Epithelial cell of alveolus of lung (primary cell): ENCODE measurements around a stretch of chr2.

- RAMPAGE, long total RNA: no peak
- RRBS: no CpG with 5 or more reads among the region's 2 CpGs
These were observed 124.2 kb upstream of the SRD5A2 start for GRCh38 chr2:31704940-31705280.

GRCh38 chr2:31804303-31804610, 206.6 kb downstream of the MEMO1 start:
- RAMPAGE, long total RNA: no peak
- RRBS: no CpG with 5 or more reads among the region's 5 CpGs

- RAMPAGE, long total RNA: no peak
- RRBS: no CpG with 5 or more reads among the region's 3 CpGs
These were observed 134.5 kb downstream of the MEMO1 start for GRCh38 chr2:31876071-31877021.

DNA sequence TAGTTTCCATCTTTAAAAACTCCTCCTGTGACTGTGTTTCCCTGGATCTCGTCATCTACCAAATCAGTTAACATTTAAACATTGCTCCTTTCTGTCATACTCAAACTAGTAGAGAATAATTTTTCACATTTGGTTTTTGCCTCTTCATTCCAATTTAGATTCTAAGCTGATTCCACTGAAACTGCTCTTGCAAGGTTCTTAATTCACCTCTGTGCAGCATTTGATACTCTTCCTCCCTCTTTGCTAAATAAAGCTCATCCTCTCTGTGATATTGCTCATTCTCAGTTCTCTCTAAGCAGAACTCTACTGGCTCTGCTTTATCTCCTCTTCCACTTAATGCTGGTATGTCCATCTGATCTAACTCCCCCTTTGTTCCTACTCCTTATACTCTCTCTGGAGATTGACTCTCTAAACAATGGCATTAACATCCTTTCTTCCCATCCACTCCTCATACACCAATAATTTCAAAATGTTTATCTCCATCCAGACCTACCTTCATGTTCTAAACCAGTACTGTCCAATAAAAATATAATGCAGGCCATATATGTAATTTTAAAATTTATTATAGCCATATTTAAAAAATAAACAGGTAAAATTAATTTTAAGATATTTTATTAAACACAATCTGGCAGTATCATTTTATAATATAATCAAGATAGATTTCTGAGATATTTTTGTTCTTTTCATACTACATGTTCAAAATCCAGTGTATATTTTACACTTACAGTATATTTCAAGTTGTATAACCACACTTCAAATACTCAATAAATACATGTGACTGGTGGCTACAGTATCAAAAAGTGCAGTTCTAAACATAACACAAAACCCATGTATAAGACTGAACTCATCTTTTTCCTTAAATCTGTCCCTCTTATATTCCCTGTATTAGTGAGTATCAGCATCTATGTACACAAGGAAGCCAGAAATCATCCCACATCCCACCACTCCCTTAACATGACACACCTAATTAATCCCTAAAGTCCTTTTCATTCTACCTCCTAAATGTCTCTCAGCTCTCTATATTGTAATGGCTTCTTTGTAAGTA, 131.5 kb downstream of the MEMO1 start:
- RAMPAGE, long total RNA: no peak
- RRBS: no CpG with 5 or more reads among the region's 1 CpG

- RAMPAGE, long total RNA: no peak
- RRBS: no CpG with 5 or more reads among the region's 6 CpGs
These were observed 12.4 kb downstream of the MEMO1 start for GRCh38 chr2:31998345-31998841.

DNA sequence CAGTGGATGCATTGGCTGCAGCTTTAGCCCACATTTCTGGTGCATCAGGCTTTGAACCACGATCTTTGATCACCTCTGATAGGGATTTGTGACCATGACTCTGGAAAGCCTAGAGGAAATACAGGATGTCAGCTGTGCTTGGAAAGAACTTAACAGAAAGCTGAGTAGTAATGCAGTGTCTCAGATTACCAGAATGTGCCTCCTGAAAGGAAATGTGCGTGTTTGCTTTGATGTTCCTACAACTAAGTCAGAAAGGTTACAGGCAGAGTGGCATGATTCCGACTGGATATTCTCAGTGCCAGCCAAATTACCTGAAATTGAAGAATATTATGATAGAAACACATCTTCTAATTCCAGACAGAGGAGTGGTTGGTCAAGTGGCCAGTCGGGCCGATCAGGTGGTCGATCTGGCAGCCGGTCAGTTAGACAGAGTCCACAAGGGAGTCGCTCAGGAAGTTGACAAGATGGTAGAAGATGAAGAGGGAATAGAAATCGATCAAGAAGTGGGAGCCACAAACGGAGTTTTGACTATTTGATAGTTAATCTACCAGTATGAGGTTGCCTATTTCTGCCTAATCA, 37.9 kb downstream of the SLC30A6 start:
- RAMPAGE, long total RNA: no peak
- RRBS: no CpG with 5 or more reads among the region's 10 CpGs

- RAMPAGE, long total RNA: no peak
These were observed 57.9 kb downstream of the BIRC6 start for GRCh38 chr2:32414739-32415093.

DNA sequence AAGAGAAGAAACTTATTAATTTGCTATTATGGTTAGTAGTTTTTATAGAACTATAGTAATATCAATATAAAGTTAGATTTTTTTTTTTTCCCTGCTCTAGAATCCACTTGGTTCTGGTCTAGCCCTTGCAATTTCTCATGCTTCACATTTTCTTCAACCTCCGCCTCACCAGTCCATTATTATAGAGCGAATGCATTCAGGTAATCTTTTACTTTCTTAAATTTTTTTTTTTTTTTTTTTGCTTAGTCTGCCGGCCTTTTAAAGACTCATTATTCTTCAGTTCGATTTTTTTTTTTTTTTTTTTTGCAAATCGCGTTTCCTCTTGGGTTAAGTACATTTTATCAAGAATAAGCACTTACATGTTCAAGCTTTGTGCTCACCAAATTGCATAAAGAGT, 108.1 kb downstream of the BIRC6 start:
- RAMPAGE, long total RNA: no peak
- RRBS: no CpG with 5 or more reads among the region's 6 CpGs

- RAMPAGE, long total RNA: no peak
- RRBS: no CpG with 5 or more reads among the region's 2 CpGs
These were observed 10.0 kb upstream of the TTC27 start for GRCh38 chr2:32617780-32618351.

GRCh38 chr2:32931955-32932254, 14.8 kb upstream of the LTBP1 start:
- RAMPAGE, long total RNA: no peak
- RRBS: no CpG with 5 or more reads among the region's 5 CpGs

- RAMPAGE, long total RNA: no peak
- RRBS: no CpG with 5 or more reads among the region's 2 CpGs
These were observed 95.4 kb downstream of the LTBP1 start for GRCh38 chr2:33042068-33042682.

DNA sequence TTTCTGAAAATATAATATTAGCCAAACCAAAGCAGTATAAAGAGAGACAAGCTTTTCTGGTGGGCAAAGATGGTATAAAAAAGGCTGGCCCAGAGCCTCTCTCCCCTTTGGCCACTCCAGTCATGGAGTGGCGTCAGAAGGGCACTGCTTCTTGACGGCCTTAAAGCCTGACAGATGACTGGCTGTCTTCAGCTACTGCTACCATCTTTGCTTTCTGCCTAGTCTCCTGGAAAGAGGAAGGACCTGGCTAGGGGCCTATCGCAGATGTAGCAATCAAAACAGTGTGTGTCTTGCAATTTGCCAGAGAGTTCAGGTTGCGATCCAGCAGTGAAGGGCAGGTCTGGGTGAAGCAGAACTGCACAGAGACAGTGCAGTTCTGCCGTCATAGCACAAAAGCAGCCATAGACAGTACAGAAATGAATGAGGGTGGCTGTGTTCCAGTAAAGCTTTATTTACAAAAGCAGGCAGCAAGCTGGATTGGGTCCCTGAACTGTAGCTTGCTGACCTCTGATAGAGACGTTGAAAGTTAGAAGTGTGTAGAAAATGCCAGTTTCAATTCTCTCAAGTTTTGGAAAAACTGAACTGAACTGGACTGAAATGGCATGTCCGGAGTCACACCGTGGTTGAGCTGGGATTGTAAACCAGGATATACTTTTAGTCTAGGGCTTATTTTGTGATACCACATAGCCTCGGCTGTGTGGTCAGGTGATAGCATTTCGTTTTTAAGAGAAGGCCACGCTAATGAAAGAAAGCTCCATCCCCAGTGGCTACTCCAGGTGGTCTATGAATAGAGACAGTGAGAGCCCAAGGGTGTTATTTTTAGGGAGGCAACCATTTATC, 186.7 kb downstream of the LTBP1 start:
- RAMPAGE, long total RNA: no peak
- RRBS: no CpG with 5 or more reads among the region's 11 CpGs

GRCh38 chr2:33210433-33211192, 263.9 kb downstream of the LTBP1 start:
- RAMPAGE, long total RNA: no peak
- RRBS: no CpG with 5 or more reads among the region's 3 CpGs

DNA sequence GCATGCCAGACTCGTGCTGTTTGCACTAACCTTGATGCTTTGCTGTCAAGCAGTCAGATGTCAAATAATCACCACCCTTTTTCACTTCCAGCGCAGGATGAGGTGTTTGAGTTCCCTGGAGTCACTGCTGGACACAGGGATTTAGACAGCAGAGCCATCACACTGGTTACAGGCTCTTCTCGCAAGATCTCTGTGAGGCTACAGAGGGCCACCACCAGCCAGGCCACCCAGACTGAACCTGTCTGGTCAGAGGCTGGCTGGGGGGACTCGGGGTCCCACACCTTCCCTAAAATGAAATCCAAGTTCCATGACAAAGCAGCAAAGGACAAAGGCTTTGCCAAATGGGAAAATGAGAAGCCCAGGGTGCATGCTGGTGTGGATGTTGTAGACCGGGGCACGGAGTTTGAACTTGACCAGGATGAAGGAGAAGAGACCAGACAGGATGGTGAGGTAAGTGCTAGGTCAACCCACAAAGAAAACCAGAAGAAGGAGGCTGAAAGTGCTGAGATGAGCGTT, 40.5 kb downstream of the FAM98A start:
- RAMPAGE, long total RNA: no peak
- RRBS: no CpG with 5 or more reads among the region's 7 CpGs

DNA sequence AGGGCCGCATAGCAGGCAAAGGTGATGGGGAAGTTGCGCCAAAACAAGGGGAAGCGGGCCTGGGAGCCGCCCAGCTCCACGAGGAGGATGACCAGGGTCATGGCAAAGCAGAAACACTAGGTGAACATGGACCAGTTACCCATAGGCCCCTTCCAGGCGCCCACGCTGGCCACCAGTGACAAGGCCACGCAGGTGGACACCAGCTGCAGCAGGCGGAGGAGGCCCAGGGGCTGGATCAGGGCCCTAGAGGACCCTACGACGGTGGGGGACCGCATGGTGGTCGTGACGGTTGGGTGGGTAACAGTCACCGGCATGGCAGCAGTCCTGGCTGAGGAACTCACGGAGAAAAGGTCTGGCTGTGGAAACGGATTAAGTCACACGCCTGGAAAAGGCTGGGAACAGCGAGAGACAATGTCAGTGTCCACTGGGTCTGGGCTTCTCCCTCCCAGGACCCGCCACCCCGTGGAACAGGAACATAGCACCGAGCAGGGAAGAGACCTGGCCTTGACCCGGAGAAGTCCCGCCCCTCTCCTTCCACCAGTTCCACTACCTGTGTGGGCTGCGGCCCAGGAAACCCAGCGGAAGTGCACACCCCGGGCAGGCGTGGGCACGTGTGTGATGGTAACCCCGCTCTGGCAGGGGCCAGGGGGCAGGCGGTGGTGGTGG, 128.7 kb upstream of the FAM98A start:
- RAMPAGE, long total RNA: no peak
- RRBS: no CpG with 5 or more reads among the region's 31 CpGs

- RAMPAGE, long total RNA: no peak
- RRBS: no CpG with 5 or more reads among the region's 6 CpGs
These were observed 101.8 kb upstream of the CRIM1 start for GRCh38 chr2:36253761-36254145.

DNA sequence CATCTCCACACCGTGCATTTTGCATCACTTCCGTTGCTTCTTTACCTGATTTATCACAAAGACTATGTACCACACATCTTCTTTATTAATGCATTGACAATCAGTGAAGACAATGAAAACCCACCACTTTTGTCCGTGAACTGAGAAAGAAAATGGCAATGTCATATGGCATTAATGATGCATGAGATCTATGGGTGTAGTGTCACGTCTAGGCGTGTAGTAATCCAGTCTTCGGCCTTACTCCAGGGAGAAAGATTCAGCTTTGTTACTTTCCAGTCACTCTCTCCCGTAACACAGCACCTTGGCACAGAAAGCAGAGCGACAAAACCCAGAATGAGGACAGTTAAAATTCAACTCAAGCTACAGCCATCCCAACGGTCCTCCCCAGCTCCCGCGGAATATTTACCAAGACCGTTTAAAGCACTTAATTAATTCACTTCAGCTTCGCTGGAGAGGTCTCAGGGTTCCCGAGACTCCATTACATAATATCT, 851 bp upstream of the CRIM1 start:
- RAMPAGE, long total RNA: no peak
- RRBS: no CpG with 5 or more reads among the region's 14 CpGs

DNA sequence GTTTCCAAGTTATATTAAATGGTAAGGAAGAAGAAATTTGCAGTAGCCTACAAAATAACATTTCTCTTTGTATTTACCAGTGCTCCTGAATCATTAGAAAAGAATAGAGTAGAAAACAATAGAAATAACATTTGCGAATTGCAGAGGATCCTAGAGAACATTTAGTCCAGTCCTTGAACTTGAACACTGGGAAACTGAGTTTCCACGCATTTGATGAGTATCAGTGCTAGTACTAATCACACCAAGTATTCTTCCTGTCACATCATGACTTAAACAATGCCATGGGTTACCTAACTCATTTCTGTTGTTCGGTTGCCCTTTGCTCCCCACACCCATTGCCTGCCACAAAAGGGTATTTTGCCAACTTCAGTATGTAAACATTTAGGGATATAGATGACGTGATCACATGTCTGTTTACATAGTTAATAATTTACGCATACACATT, 42.2 kb downstream of the CRIM1 start:
- RAMPAGE, long total RNA: no peak
- RRBS: no CpG with 5 or more reads among the region's 5 CpGs

DNA sequence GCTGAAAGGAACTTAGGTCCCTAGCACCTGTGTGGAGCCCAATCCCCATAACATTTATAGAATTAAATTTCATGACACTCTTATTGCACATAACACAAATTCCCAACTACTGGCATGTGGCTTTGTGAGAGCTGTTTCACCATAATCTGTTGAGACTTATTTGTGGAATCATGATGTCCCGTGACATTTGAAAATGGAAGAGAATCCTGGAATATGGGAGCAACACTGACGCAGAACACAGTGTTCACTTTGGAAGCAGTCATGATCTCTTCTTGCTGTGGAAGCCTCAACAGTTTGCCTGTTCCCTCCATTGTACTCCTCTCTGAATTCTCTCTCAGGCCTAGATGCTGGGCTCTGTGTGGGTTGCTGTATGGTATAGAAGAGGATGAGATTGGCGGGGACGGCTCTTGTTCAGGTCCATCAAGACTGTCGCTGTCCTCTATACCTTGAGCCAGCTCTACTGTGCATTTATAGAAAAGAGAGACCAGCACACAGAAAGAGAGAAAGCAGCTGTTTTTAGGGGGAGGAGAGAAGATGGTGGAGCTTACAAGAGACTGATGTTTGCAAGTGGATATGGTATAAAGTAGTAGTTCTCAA, 73.6 kb downstream of the CRIM1 start:
- RAMPAGE, long total RNA: no peak
- RRBS: no CpG with 5 or more reads among the region's 5 CpGs

GRCh38 chr2:36448760-36449129, 93.2 kb downstream of the CRIM1 start:
- RAMPAGE, long total RNA: no peak